Esophagus muscularis mucosa (tissue), 4 donors: ENCODE results near the gene PITPNC1.

DNA sequence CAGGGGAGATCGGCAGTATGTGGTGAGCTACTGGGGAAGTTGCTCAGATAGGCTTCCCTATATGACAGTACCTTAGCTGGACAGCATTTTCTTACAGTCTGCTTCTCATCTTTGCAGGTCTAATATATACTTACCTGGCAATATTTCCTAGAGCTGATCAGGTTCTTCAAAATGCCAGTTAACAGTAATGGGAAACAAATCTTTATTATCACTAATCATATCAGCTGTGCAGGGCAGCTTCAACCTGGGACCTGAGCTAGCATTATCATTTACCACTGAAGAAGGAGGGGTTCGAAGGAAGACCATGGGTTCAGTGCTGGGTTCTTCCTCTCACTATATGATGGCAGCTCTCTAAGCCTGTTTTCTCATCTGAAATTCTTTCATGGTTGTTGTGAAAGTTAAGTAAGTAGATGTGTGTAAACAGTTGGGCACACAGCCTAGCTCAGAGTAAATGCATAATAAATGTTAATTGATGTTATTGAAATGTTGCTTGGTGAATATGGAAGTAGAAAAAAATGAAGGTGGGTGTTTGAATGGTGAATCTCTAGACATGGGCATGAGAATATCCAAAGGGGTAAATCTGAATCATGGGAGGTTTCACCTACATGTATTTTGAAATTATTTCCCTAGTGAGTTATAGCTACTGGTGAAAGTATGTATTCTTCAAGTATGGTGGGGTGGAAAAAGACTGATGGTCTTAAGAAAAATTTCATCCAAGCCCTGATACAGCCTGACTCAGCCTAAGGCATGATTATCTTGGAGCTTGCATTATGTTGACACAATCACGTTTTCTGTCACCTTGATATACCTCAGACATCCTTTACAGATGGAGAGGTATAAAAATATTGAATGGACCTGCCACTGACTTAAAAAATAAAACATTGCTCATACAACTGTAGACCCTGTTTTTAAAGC, 9.1 kb downstream of the CEP95 start:
- PRO-cap = no peak
- RAMPAGE, long total RNA, 4 experiments = no peak in any of the 4 experiments

DNA sequence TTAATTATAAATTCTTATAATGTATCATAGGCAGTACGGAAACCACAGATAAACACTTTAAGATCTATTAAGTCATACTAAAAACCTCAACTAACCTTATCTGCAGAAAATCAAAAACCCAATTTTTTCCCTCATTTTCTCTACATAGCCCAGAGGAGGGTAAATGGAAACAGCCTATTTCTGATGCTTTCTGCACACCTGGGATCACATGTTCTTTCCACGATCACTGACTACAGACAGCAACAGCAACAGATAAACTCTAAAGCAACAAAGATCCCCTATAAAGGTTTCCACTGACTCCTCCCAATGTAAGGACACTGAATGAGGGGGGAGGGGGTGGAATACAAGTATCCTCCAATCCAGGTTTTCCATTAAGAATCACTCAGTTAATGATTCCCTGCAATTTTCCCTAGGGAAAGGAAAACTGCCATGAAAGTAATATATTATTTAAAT, 2.0 kb downstream of the SMURF2 start:
- PRO-cap = no peak
- RAMPAGE, long total RNA, 4 experiments = no peak in any of the 4 experiments

GRCh38 chr17:65028670-65029083, 27.9 kb downstream of the GNA13 start:
- PRO-cap = no peak
- RAMPAGE, long total RNA, 4 experiments = no peak in any of the 4 experiments

DNA sequence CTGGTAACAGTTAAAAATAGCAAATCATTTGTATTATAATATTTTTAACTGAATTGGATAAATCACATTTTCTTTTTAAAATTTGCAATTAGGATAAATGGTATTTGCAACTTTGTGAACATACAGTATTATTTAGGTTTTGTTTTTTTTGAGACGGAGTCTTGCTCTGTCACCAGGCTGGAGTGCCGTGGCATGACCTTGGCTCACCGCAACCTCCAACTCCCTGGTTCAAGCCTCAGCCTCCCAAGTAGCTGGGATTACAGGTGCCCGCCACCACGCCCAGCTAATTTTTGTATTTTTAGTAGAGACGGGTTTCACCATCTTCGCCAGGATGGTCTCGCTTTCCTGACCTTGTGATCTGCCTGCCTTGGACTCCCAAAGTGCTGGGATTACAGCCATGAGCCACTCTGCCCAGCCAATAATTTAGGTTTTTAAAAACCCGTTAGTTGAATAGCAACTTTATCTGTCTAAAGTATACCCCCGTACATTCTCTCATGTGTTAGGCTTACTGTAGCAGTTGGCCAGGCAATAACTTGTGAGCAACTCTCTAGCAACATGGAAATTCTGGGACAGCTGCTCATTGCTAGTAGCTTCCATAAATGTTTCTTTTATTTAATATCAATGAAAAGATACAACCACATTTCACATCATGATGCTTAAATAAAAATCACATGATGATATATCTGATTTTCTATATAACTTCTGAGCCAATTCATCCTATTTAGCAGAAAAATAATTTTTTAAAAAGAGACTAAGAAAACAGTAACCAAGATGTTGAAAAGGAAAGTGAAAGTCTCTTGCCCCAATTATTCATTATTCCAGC, 16.0 kb downstream of the GNA13 start:
- PRO-cap = no peak
- RAMPAGE, long total RNA, 4 experiments = no peak in any of the 4 experiments

DNA sequence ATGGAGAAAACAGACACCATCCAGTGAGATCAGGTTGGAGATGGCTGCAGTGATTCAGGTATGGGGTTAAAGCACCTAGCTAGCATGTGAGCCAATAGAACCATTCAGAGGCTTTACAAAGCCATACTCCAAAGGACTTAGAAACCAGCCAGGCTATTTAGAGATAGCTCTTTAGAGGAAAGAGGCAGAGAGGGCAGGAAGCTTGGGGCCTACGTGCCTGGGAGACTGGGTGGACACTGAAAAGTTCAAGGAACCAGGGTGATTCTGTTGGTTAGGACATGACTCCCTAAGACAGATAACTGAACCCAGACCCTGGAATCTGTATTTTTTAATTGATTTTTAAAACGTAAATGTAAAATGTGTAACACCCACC, 16.0 kb upstream of the GNA13 start:
- PRO-cap = no peak
- RAMPAGE, long total RNA, 4 experiments = no peak in any of the 4 experiments

DNA sequence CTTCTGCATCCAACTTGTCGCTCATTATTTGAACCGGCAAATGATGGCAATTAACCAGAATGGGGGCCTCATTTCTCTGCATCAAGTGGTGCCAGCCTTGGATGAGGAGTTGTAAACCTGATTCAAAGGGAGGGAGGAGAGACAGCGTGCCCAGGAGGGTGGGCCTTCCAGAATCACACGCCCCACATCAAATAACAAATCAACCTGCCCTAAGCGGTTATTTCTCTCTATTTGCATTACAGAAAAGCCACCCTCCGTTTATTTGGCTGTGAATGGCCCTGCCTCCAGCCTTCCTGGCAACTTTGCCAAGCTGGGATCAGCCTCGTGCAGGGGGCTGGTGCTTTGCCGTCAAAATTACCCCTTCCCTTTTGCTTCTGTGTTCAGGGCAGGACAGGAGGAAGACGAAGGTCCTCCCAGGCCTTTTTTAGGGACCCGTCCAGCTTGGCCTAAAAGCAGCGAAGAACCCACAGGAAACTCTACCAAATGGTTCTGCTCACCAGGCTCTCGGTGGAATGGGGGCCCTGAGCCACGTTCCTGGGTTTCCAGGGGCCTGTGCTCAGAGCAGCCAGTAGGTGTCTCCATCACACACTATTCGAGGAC, 156.7 kb downstream of the RGS9 start:
- PRO-cap = no peak
- RAMPAGE, long total RNA, 4 experiments = no peak in any of the 4 experiments

- PRO-cap = no peak
- RAMPAGE, long total RNA, 4 experiments = no peak in any of the 4 experiments
These were observed 66.3 kb downstream of the AXIN2 start for GRCh38 chr17:65495150-65495578.

GRCh38 chr17:65634711-65635004, 73.2 kb upstream of the AXIN2 start:
- PRO-cap = no peak
- RAMPAGE, long total RNA, 4 experiments = no peak in any of the 4 experiments

DNA sequence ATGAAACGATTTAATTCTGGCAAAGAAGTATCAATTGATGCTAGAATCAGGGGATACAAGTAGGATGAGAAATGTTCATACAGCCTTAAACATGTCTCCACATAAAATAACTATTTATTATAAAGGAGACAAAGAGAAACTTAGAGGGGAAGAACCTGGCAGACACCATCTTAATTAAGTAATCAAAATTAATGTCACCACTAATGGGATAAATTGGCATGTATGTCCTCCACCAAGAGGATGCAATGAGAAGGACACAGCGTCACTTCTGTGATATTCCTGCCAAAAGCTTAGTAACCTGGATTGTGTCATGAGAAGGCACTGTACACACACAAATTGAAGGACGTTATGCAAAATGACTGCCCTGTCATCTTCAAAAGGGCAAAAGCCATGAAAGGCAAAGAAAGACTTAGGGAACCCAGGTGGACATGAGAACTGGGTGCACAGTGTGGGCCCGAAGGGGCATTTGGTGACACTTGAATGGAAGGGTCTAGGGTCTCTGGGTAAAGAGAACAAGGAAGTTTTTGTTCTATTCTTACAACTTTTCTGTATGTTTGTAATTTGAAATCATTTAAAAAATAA, 3.8 kb upstream of the APOH start:
- PRO-cap = no peak
- RAMPAGE, long total RNA, 4 experiments = no peak in any of the 4 experiments

DNA sequence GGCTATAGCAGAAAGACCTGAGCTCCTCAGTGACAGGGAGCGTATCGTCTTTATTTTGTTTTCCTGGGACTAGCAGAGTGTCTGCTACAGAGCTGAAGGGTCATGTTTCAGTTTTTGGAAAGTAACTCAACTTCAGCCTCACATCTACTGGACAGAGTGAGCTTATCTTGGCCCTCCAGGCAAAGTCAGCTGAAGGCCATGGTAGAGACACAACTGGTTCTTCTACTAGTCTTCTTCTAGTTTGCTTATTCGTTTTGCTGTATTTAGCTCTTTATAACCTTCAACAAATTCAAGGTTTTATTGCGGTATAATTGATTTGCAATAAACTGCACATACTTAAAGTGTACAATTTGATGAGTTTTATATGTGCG, 6.2 kb upstream of the PRKCA start:
- PRO-cap = no peak
- RAMPAGE, long total RNA, 4 experiments = no peak in any of the 4 experiments

DNA sequence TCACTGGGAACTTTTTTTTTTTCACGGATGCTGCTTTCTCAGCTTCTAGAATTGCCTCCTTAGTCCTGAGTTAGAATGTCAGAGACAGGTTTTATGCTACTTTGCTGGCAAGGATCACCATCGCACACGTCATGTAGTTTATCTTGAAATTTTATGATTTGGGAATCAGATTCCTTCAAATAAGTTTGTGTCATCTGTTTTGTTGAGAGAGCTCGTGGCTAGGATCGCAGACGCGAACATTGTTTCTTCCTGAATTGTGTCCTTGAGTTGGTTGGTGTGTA, 51.4 kb downstream of the PRKCA start:
- PRO-cap = no peak
- RAMPAGE, long total RNA, 4 experiments = no peak in any of the 4 experiments

DNA sequence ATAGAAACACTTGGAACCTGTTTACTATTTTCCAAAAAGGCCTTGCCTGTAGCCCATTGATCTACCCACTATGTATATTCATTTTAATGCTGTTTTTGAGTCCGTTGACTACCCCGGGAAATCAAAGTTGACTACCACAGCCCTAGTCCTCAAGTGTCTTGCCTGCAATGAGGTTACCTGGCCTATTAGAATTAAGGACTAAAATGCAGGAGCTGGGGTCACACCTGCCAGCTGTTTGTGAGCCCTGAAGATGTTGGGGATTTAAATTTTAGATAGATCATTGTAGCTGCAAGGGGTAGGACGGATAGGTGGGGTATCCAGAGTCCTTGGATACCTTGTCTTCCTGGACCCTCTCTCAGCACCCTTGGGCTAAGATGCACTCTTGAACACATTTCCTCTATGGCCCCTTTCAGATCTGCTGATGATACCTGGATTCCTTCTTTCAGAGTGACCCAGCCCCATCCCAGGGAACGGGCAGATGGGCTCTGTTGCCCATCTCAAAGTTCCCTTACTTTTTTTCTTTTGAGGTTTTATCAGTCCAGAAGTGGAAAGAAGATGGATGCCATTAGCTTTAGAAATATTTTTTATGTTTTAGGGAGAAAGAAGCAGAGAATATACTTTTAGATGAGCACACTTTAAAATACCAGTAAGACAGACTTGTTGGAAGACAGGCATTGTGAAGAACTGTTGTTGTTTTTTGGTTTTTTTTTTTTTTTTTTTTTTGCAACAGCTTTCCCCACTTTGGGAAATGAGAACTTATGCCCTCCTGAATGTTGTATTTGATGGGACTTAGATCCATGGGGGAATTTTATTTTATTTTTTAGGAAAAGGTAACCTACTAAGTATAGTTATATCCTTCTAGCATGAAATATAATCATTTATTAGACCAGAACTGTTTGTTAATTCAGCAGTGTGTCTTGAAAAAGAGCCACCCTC, 263.6 kb downstream of the PRKCA start:
- PRO-cap = no peak
- RAMPAGE, long total RNA, 4 experiments = no peak in any of the 4 experiments

DNA sequence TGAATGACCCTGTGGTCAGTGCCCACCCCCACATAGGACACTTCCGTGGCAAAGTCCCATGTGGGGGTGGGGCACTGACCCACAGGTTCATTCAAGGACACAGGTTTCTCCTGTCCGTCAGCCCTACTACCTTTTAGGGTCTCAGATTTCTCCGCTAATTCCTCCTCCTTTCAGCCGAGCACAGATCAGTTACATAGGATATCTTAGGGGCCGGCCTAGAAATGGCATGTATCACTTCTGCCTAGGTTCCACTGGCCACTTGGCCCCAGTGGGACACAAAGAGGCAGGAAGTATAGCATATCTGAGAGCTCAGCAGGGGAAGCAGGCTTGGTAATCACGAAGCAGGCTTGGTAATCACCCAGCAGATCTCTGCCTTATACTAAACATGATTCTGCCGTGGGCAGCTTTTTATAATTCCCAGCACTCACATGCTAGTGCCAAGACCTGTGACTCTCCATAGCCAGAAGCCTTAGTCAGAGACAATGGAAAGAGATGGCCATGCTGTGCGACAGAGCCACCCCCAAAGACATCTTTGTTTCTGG, 59.7 kb upstream of the CACNG5 start:
- PRO-cap = no peak
- RAMPAGE, long total RNA, 4 experiments = no peak in any of the 4 experiments

GRCh38 chr17:66789834-66790725, 44.8 kb upstream of the CACNG5 start:
- PRO-cap = no peak
- RAMPAGE, long total RNA, 4 experiments = no peak in any of the 4 experiments

- PRO-cap = no peak
- RAMPAGE, long total RNA, 4 experiments = no peak in any of the 4 experiments
These were observed 5.7 kb downstream of the HELZ start for GRCh38 chr17:67238857-67240058.

GRCh38 chr17:67260106-67260994, 15.4 kb upstream of the HELZ start:
- PRO-cap = no peak
- RAMPAGE, long total RNA, 4 experiments = no peak in any of the 4 experiments

GRCh38 chr17:67377117-67378101, at the start of gene PITPNC1:
Gene PITPNC1 (plus strand): TSS chr17:67377281.
- PRO-cap = bidirectional peak, plus-strand start at chr17:67377314, minus-strand start at chr17:67377159; bidirectional peak, plus-strand start at chr17:67377971, minus-strand start at chr17:67377894
- RAMPAGE, long total RNA, 4 experiments = no peak in any of the 4 experiments

DNA sequence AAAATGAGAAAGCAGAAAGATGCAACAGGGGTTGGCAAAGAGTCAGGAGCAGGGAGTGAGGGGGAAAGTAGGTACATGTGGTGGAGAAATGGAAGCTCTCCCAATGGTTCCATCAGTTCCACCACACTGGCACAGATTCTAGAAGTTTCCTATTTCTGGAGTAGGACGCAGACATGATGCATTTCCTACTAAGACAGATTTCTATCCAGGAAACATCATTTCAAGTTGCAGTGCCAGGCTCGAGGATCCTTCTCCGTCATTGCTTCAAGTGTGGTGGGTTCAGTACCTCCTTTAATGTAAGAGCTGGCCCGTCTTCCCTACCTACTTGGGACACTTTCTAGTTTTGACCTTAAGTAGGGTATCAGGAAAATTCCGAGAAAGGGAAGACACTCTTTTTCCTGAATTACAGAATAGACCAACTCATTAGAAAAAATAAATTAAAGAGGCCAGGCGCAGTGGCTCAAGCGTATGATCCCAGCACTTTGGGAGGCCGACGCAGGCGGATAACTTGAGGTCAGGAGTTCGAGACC, 42.2 kb downstream of the PITPNC1 start:
- PRO-cap = no peak
- RAMPAGE, long total RNA, 4 experiments = no peak in any of the 4 experiments

- PRO-cap = bidirectional peak, plus-strand start at chr17:67529216, minus-strand start at chr17:67529099
- RAMPAGE, long total RNA, 4 experiments = no peak in any of the 4 experiments
These were observed 151.8 kb downstream of the PITPNC1 start for GRCh38 chr17:67528605-67529585.

DNA sequence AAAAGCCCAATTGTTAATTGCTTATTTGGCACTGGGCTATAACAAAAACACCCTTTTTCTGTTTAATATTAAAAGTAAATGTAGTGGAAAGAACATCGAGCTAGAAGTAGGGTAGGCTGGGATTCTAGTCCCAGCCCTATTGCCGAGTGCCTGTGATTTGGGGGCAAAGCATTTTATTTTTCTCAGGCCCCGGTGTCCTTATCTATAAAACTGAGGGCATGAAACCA, 60.4 kb upstream of the NOL11 start:
- PRO-cap = no peak
- RAMPAGE, long total RNA, 4 experiments = no peak in any of the 4 experiments